Colon Carcinoma Metastatic in the Lung (tissue), 2 donors: ENCODE results near the gene APOC4.

- PRO-cap, 2 experiments: no peak in any of the 2 experiments
These were observed 12.8 kb downstream of the IGSF23 start for GRCh38 chr19:44626000-44626714.

DNA sequence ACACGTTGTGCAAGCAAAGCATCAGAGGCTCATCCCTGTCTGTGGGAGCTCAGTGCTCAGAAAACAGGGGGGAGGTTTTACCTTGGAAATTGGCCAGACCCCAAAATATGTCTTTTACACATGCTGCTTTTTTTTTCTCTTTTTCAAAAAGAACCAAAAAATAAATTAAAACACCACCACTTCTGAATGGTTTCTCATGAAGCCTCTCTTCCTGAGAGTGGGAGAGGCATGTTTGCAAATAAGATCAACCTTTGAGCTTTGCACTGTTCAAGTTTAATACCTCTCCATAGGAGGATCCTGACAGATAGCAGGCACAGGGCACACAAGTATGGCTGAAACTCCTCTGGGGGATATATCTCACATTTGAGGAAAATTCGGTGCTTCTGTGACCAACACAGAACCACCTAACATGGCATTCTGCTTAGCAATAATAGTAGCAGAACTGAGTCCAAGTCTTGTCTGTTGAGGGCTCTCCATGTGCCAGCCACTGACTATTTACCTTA lies 7.1 kb upstream of the PVR start:
- PRO-cap, 2 experiments: no peak in any of the 2 experiments

DNA sequence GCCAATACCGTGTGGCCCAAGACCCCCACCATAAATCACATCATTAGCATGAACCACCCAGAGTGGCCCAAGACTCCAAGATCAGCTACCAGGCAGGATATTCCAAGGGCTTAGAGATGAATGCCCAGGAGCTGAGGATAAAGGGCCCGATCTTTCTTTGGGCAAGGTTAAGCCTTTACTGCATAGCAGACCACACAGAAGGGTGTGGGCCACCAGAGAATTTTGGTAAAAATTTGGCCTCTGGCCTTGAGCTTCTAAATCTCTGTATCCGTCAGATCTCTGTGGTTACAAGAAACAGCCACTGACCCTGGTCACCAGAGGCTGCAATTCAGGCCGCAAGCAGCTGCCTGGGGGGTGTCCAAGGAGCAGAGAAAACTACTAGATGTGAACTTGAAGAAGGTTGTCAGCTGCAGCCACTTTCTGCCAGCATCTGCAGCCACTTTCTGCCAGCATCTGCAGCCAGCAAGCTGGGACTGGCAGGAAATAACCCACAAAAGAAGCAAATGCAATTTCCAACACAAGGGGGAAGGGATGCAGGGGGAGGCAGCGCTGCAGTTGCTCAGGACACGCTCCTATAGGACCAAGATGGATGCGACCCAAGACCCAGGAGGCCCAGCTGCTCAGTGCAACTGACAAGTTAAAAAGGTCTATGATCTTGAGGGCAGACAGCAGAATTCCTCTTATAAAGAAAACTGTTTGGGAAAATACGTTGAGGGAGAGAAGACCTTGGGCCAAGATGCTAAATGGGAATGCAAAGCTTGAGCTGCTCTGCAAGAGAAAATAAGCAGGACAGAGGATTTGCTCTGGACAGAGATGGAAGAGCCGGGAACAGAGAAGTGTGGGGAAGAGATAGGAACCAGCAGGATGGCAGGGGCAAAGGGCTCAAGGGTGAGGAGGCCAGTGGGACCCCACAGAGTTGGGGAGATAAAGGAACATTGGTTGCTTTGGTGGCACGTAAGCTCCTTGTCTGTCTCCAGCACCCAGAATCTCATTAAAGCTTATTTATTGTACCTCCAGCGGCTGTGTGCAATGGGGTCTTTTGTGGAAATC lies 8.4 kb upstream of the CEACAM19 start:
- PRO-cap, 2 experiments: no peak in any of the 2 experiments

GRCh38 chr19:44666707-44667385 lies 4.4 kb upstream of the CEACAM19 start:
- PRO-cap, 2 experiments: no peak in any of the 2 experiments

- PRO-cap, 2 experiments: no peak in any of the 2 experiments
These were observed 7.2 kb downstream of the BCL3 start for GRCh38 chr19:44755744-44756165.

GRCh38 chr19:44756166-44756442 lies 7.6 kb downstream of the BCL3 start:
- PRO-cap, 2 experiments: no peak in any of the 2 experiments

GRCh38 chr19:44761053-44761451 lies 12.5 kb downstream of the BCL3 start:
- PRO-cap, 2 experiments: no peak in any of the 2 experiments

DNA sequence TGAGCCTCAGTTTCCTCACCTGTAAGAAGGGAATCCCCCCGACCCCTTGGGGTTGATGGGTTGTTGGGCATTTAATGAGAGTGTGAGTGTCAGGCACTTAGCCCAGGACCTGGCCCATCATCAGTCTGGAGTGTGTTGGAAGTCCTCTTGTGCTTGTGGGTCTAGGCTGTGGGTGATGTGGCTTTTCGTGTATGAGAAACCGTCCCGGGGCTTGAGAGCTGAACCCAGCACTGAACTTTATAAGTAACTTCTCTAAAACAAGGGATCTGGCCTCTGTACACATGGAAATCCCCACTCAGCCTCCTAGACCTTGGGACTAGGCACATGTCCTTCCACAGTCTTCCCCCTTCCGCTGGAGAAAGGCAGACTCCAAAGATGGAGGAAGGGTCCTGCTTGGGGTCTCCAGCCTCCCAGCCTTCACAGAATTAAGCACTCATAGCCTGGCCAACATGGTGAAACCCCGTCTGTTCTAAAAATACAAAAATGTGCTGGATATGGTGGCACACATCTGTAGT lies 9.8 kb upstream of the CBLC start:
- PRO-cap, 2 experiments: no peak in any of the 2 experiments

DNA sequence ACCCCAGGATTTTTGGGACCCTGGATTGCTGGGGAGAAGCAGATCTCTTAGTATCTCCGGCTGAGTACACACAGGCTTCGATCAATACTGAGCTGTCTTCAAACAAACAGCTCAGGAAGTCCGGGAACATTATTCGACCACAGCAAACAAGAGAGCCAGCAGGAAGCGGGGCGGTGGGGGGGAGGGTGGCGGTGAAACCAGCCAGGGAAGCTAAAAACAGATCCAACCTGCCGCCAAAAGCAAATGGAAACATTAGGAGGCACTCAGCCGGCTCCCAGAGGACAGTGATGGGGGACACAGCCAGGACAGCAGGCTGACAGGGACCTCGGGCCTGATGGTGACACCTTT lies 12.2 kb upstream of the BCAM start:
- PRO-cap, 2 experiments: no peak in any of the 2 experiments

- PRO-cap, 2 experiments: no peak in any of the 2 experiments
These were observed 5.6 kb downstream of the BCAM start for GRCh38 chr19:44814441-44815000.

GRCh38 chr19:44820656-44821882 lies 12.2 kb downstream of the BCAM start:
- PRO-cap, 2 experiments: no peak in any of the 2 experiments

DNA sequence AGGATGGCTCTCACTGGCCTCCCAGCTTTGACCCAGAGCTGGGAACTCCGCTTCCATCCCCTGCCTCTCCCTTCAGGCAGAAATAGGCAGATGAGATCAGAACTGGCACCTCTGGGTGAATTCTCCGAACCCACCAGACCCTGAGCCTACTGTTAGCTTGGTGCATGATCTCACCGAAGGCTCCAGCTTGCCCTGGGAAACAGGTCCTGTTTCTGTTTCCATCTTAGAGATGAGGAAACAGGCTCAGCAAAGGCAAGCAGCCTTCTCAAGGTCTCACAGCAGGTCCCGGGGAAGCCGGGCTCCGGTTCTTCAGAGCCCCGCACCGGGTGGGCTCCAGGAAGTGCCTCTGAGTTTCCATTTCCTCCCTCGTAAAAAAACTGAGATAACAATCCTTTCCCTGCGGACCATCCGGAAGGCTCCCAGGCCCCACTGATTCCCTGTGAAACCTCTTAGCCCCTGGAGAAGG lies 2.0 kb downstream of the NECTIN2 start:
- PRO-cap, 2 experiments: no peak in any of the 2 experiments

DNA sequence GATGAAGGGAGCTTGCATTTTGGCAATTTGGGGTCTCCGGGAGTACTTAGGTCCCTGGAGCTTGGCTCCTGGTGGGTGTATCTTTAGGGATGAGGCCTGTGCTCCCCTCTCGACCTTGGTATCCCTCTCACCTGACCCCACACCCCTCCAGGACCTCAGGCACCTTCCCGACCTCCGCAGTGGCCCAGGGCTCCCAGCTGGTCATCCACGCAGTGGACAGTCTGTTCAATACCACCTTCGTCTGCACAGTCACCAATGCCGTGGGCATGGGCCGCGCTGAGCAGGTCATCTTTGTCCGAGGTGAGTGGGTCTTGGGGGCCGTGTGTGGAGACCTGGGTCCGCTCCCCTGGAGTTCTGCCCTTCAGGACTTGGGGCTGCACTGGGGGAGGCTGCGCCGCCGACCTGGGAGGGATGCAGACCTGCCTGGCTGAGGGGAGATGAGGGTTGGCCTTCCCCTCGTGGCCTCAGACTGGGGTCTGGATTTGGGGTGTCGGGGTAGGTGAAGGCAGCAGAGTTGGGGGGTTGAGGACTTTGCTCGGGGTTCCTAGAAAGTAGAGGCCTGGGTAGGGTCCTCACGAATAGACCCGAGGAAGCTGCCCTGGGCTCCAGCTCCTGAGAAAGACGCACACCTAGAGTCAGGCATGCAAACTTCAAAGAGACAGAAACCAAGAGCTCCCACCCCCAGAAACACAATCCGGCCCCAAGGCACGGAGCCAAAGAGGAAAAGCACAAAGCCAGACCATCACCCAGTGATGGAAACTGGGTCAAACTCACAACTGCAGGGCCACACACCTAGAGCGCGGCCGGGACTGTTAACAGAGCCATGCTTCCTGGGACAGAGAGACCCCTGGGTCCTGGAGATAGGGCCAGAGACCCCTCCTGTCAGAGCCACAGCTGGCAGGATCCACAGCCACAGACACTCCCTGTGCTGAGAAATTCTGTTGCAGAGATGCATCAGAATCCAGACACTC lies 16.6 kb upstream of the TOMM40 start:
- PRO-cap, 2 experiments: peak in 1 of 2 experiments; most common plus-strand start position 795 of the sequence (in 1); most common minus-strand start position 623 of the sequence (in 1)

DNA sequence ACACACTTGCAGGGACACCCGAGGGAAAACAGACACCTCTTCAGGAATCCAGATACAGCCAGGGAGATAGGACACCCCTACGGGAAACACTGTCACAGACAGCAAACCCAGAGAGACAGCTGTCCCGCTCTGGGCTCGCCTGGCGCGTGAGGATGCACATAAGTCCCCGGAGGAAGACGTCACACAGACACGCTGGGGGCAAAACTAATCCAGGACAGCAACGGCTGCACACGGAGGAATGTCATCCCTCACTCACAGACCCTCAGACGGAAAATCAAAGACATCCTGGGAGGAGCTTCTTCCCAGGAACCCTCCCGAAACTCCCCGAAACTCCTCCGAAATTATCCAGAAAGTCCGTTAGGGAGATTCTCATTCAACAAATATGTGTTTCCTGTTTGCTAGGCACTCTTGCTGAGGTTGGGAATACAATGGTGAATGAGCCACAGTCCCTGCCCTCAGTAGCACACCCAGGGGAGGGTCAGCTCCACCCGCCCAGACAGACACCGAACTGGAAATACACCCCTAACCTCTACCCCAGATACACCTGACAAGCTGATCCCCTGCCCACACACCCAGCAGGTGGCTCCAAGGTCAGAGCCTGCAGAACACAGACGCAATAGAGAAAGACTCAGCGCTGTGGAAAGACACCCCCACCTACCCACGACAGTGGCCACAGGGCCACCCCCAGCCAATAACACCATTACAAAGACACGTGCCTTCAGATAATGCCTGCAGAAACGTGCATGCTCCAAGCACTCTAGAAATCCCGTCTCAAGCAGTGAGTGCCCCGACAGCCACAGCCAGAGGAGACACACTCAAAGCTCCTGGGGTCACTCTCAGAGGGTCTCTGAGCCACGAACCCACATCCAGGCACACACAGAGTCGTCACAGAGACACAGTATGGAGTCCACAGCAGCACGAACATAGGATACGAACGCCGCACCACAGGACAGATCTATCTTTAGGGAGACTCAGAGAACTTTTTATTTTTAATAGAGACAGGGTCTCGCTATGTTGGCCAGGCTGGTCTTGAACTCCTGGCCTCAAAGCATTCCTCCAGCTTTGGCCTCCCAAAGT lies 14.9 kb upstream of the TOMM40 start:
- PRO-cap, 2 experiments: peak in 2 of 2 experiments; most common plus-strand start position 541 of the sequence (in 1); most common minus-strand start position 276 of the sequence (in 2)

- PRO-cap, 2 experiments: no peak in any of the 2 experiments
These were observed 1.6 kb downstream of the TOMM40 start for GRCh38 chr19:44892332-44893277.

DNA sequence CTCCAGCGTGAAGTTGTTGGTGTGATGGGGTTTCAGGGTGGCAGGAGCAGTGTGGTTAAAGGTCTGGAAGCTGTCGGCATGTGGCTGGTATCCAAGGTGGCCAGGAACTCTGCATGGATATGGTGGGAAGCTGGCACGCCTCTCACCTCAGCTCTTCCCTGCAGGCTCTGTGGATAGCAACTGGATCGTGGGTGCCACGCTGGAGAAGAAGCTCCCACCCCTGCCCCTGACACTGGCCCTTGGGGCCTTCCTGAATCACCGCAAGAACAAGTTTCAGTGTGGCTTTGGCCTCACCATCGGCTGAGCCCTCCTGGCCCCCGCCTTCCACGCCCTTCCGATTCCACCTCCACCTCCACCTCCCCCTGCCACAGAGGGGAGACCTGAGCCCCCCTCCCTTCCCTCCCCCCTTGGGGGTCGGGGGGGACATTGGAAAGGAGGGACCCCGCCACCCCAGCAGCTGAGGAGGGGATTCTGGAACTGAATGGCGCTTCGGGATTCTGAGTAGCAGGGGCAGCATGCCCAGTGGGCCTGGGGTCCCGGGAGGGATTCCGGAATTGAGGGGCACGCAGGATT lies 2.6 kb upstream of the APOE start:
- PRO-cap, 2 experiments: no peak in any of the 2 experiments

- PRO-cap, 2 experiments: no peak in any of the 2 experiments
These were observed 1.1 kb upstream of the APOE start for GRCh38 chr19:44904170-44905172.

- PRO-cap, 2 experiments: no peak in any of the 2 experiments
These were observed at the start of gene APOC4 for GRCh38 chr19:44942006-44942596. APOC4 (plus strand) TSS chr19:44942237.

- PRO-cap, 2 experiments: no peak in any of the 2 experiments
These were observed 1.1 kb upstream of the APOC2 start for GRCh38 chr19:44944627-44945243.

- PRO-cap, 2 experiments: no peak in any of the 2 experiments
These were observed 3.8 kb upstream of the CLPTM1 start for GRCh38 chr19:44951100-44951990.